Glomerular endothelial cell (primary cell): Measurements from ENCODE around the genes ATP6V0A1, PLEKHH3, WNK4, NBR1 and CCDC200.

DNA sequence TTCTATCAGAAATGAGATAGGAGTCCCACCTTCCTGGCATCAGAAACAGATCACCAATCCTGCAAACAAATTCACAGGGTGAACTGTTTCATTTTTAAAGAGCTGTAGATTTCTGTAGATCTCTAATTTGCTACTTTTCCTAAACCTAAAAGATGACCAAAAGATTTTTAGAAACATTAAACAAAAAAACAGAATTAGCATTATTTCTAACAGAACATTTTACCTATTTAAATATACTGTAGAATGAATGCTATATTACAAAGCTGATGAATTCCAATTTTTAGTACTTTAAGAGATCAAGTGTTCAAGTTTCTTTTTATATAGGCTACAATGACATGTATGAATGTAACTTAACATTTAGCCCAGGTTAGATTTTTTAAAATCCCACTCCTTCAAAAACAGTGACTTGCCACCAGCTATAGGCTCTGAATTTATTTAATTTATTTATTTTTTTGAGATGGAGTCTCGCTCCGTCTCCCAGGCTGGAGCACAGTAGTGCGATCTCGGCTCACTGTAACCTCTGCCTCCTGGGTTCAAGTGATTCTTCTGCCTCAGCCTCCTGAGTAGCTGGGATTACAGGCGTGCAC, 7.5 kb downstream of the STAT5B start:
- RAMPAGE, long total RNA = no peak

- RAMPAGE, long total RNA = no peak
Measured at GRCh38 chr17:42283354-42283938, 4.9 kb upstream of the STAT5A start.

DNA sequence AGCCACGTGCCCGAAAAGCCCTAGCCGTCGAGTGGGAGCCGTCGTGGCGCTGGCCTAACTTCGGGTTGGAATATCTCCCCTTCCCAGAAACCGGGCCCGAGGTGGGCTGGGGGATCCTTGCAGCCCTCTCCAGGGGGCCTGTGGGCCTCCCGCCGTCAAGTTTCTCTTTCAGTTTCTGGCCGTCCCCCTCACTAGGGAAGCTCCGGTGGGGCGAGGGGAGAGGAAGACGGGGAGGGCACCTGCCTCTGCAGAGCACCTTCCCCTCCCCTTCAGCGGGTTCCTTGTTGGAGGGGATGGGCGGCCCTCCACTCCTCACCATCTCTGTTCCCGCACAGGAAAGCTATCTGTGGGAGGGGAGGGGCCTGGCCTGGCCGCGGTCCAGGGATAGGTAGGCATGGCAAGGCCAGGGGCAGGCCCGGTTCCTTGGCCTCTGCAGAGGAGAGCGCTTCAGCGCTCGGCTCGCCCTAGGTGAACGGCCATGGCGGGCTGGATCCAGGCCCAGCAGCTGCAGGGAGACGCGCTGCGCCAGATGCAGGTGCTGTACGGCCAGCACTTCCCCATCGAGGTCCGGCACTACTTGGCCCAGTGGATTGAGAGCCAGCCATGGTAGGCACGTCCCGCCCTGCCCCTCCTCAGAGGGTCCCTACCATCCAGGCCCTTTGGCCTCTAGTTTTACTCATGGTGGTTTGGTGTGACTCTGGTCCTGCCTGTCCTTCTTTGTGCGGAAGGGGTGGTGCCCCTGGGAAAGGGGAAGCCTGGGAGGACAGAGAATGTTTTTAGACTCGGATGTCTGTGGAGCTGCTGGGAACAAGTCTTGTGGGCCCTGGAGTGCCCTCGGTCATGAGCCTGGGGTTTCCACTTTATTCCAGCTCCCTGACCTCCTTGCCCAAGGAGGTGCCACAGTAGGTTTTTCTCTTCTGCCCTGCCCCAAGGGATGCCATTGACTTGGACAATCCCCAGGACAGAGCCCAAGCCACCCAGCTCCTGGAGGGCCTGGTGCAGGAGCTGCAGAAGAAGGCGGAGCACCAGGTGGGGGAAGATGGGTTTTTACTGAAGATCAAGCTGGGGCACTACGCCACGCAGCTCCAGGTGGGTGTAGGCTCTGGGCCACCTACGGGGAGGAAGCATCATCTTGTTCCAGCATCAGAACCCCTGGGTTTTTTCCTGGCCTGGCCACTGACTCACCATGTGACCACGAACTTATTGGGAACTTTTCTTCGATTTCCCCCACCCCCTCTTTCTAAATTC, 1.1 kb downstream of the STAT5A start:
- RAMPAGE, long total RNA = no peak

GRCh38 chr17:42309865-42310471, 21.7 kb downstream of the STAT5A start:
- RAMPAGE, long total RNA = no peak

- RAMPAGE, long total RNA = no peak
Measured at GRCh38 chr17:42337317-42337898, 49.1 kb downstream of the STAT5A start.

GRCh38 chr17:42387654-42388242, 494 bp downstream of the STAT3 start:
- RAMPAGE, long total RNA = no peak

- RAMPAGE, long total RNA = no peak
Measured at GRCh38 chr17:42405024-42405501, 16.8 kb upstream of the STAT3 start.

DNA sequence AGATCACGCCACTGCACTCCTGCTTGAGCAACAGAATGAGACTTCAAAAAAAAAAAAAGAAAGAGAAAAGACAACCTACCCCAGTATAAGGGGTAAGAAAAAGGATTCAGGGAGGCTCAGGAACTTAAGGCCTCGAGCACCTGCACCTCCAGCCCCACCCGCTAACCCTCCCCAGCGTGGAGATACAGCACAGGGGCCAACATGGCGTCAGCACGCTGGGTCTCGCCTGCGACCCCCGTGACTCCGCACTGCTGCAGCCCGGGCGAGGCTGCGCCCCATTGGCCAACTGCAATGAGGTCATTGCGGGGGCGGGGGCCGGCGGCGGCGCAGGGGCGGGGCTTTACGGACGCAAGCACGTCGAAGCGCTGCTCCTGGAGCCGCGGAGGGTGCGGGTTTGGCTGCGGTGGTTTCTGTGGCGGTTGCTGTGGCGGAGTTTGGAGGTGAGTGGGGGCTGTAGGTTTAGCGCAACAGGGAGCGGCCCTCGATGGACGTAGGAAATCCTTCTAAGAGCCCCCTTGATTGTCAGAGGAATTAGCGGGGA, at the start of gene ATP6V0A1:
Gene ATP6V0A1, plus strand, starts transcription at position 355 of the 541 bp plus-strand sequence.
- RAMPAGE, long total RNA = no peak

DNA sequence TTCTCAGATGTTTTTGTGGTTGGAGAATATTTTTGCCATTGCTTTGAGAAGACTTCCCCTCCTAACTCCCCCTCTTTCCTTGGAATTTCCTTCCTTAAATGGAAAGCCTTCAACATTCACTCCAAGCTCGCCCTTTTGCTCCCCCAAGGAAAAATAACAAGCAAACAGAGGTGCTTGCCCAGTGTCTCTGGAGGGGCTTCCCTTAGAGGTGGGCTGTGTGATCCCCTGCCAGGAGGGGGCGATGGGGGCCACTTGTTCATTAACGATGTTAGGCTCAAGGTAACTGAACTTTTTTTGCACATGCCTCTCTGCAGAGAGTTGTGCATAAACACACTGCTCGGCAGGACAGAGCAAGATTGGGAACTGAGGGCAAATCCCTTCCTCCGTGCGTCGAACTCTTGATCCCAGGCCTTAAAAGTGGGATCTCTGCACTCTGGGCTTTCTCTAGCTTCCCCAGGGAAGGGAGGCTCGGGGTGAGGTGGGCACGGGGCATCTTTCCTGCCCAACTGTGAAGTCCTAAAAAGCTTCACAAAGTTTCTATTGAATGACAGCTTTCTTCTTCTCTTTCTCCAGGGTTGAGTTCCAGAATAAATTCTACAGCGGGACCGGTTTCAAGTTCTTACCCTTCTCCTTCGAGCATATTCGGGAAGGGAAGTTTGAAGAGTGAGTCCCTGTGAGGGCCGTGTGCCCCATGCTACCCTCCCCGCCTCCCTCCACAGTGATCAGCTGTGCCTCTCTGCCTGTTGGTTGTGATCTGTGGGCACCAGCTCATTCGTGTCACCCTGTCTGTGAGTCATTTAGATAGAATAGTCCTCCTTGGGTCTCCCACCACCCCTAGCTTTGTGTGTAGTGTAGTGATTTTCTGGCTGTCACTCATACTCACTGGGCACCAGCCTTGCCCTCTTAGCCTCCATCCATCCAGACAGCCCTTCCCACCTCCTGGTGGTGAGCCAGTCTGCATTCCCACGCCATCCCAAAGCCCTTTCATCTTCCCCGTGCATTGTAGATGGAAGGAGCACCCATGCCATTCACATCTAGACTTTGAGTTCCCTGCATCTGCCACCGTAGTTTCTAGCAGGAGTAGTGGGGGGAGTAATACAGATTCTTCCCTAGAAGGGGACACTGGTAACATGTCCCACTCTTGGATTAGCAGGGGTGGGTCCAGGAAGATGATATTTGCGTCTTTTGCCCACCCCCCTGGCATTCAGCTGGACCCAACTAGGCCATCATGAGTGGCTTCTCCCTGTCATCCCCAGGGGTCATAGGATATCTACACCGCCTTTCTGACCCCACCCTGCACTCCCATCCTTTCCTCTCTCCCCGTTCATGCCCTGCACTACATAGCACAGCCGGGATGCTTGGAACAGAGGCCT, 15.1 kb upstream of the NAGLU start:
- RAMPAGE, long total RNA = no peak

DNA sequence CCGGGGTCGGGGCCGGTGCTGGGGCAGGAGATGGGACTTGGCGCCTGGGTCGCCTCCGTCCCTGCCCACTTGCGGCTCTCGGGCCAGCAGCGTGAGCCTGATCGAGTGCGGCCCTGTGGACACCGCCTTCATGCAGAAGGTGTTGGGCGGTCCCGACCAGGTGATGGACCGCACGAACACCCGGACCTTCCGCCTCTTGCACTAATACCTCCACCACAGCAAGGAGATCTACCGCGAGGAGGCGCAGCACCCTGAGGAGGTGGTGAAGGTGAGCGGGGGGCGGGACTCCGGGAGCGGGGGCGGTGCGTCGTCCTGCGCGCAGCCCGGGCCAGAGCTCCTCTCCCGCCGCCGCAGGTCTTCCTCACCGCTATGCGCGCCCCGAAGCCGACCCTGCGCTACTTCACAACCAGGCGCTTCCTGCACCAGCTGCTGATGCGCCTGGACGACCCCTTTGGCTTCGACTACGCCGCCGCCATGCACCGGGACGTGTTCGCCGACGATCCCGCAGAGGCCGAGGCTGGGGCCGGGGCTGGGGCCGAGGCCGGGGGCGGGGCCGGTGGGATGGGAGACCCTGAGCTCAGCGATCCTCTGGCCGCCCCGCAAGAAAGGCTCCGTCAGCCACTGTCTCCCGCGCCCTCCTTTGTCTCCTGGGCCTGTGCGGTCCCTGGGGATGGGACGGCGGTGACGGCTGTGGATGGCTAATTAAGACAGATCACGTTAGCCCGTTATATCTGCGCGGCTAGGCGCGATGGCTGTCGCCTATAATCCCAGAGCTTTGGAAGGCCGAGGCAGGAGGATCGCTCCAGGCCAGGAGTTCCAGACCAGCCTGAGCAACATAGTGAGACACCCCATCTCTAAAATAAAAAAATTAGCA, 4.4 kb upstream of the HSD17B1 start:
- RAMPAGE, long total RNA = no peak

GRCh38 chr17:42676254-42677203, at the start of gene PLEKHH3:
Gene PLEKHH3, minus strand, starts transcription at chr17:42676994.
- RAMPAGE, long total RNA = no peak

DNA sequence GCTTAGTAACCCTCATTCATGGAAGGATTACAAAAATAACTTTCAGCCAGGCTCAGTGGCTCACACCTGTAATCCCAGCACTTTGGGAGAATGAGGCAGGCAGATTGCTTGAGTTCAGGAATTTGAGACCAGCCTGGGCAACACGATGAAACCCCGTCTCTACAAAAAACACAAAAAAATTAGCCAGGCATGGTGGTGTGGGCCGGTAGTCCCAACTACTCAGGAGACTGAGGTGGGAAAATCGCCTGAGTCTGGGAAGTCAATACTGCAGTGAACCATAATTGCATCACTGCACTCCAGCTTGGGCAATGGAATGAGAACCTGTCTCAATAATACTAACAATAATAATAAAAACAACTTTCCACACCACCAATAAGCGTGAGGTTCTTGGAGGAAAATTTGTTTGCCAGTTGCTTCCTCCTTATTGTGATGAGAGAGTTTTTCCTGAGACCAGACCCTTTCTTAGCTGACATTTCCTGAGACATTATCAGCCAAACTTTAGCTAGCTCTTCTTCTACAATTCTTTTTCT, 3.4 kb upstream of the EZH1 start:
- RAMPAGE, long total RNA = no peak

DNA sequence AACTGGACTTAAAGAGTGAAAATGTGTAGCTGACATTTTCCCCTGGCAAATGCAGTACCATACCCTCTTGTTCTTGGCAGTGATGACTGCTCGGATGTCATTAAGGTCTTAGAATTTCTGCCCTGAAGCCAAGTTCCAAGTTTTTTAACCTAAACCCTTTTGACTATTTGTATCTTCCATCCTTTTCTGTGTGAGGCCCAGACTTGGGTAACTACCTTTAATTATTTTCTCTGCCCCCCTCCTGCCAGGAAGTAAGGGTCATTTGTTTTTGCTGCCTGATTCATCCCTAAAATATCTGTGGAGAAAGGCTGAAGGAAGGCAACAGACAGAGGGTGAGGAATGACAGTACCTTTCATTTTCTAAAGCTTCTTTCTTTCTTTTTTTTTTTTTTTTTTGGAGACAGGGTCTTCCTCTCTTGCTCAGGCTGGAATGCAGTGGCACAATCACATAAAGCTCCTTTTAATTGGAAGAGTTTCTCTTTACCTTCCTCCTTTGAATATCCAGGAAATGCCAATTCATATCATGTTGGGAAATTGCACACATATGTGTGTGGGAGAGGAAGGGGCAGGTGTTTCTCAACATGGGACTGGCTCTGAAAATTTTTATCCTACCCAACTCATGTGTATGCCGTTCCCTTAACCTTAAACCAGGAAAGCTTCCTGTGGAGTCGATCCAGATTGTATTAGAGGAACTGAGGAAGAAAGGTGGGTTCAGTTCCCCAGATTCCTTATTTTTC, 915 bp downstream of the VPS25 start:
- RAMPAGE, long total RNA = no peak

DNA sequence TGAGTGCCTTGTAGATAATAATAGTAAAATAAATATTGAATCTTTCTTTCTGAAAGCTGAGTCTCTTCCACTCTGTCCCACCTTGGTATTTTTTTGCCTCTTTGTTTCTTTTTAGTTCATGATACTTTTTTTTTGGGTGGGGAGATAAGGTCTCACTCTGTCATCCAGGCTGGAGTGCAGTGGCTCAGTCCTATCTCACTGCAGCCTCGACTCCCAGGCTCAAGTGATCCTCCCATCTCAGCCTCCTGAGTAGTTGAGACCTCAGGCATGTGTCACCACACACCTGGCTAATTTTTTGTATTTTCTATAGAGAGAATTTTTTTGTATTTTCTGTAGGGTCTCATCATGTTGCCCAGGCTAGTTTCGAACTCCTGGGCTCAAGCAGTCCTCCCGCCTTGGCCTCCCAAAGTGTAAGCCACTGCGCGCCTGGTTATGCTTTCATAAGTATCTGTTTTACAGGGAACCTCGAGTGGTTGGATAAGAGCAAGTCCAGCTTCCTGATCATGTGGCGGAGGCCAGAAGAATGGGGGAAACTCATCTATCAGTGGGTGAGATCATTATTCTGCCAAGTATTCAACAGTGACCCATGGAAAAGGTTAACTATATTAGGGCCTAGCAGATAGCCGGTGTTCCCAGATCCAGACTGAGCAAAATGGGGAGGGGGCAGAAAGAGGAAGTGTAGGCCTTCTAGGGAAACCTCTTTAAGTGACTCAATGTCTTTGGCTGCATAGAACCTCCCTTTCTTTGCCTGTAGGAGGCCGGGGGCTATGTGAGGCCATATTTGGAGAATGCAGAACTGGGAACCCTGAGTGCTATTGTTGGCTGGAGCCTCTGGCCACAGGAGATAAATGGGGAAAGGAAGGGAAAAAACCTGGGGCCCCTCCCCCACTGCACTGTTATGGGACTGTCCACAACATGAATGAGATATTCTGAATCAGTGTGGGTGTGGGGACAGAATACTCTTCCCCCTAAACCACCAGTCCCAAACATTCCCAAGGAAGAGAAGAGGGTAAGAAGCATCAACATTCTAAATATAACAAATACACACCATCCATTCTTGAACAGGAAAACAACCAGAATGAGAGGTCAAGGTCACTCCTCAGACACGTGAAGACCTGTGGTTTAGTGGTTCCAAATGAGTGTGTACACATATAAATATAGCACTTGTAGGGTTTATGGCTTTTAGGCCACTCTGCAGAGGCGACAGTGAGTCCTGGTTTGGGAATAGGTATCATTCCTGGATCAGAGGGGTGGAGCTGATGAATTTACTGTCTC, 2.1 kb downstream of the VPS25 start:
- RAMPAGE, long total RNA = no peak

DNA sequence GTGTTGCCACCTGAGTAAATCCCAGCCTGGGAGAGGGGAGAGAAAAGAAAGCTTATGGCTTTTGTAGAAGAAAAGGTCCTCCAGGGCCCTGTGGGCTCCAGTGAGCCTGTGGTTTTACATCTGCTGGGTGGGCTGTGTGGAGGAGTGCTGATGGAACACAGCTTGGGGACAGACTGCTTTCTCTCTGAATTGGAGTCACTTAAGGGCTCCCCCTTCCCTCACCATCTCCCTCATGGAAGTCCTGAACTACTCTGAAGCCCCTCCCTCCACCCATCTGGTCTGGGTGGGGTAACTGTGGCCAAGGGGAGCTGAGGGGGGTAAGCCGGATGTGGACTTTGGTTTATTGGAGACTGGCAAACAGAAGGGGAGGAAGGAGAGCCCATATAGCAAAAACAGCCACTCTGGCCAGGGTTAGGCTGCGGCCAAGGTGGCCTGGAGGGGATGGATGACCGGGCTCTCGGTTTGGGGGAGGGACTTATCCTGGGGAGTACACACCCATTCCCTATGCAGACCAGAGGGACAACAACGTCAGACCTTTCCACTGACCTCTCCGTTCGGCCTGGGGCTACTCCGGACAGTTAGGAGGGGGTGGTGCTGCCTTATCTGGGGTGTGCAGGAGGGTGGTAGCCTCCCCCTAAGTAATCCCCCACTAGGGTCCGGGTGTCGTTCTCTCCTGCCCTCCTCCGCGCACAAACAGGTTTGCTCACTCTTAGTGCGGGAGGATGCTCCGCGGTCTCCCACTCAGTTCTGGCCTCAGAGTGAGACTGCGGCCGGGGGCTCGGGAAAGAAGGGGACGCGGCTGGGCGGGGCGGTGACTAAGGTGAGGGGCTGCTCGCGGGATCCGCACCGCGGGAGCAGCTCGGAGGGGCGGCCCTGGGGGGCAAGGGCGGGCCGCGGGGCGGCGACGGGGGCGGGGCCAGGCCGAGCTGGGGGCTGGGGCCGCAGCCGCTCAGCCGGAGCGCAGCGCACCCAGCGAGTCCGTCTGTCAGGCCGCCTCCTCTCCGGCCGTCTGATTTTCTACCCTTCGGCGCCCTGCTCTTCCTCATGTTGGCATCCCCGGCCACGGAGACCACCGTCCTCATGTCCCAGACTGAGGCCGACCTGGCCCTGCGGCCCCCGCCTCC, at the start of gene WNK4:
Gene WNK4, plus strand, starts transcription at position 956 of the 1,124 bp plus-strand sequence.
- RAMPAGE, long total RNA = no peak

DNA sequence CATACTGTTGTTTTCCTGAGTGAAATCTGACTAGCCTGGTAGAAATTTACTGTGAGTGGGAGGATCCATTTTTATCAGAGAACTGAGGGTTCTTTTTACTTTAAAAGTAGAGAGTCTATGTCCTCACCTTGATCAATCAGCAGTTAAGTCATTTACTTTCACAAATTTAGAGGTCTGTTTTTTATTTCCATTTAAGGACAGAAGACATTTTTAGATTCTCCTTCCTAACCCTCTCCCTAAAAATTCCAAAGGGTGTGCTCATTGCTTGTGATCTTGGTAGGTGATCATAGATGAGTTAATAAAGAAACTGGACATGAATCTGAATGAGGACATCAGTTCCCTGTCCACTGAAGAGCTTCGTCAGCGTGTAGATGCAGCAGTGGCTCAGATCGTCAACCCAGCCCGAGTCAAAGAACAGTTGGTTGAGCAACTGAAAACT, 8.7 kb downstream of the RUNDC1 start:
- RAMPAGE, long total RNA = no peak

GRCh38 chr17:43017758-43018476, 4.3 kb downstream of the VAT1 start:
- RAMPAGE, long total RNA = no peak

- RAMPAGE, long total RNA = no peak
Measured at GRCh38 chr17:43035992-43036627, 11.1 kb downstream of the RND2 start.

GRCh38 chr17:43170895-43171794, at the start of gene NBR1:
Gene NBR1, plus strand, starts transcription at chr17:43171214.
- RAMPAGE, long total RNA = start-site peak on the plus strand at chr17:43171222-43171229, 323 and 274 reads in 2 replicates

- RAMPAGE, long total RNA = no peak
Measured at GRCh38 chr17:43228557-43229005, at the start of gene CCDC200. Gene CCDC200, minus strand, starts transcription at chr17:43228623.